BE2C (cell line): ENCODE measurements around a stretch of chr6.

- RRBS, result under 1% methylated on average over 12 of the region's 25 CpGs
These were observed 3.8 kb downstream of the TCF21 start for GRCh38 chr6:133892727-133893134.

DNA sequence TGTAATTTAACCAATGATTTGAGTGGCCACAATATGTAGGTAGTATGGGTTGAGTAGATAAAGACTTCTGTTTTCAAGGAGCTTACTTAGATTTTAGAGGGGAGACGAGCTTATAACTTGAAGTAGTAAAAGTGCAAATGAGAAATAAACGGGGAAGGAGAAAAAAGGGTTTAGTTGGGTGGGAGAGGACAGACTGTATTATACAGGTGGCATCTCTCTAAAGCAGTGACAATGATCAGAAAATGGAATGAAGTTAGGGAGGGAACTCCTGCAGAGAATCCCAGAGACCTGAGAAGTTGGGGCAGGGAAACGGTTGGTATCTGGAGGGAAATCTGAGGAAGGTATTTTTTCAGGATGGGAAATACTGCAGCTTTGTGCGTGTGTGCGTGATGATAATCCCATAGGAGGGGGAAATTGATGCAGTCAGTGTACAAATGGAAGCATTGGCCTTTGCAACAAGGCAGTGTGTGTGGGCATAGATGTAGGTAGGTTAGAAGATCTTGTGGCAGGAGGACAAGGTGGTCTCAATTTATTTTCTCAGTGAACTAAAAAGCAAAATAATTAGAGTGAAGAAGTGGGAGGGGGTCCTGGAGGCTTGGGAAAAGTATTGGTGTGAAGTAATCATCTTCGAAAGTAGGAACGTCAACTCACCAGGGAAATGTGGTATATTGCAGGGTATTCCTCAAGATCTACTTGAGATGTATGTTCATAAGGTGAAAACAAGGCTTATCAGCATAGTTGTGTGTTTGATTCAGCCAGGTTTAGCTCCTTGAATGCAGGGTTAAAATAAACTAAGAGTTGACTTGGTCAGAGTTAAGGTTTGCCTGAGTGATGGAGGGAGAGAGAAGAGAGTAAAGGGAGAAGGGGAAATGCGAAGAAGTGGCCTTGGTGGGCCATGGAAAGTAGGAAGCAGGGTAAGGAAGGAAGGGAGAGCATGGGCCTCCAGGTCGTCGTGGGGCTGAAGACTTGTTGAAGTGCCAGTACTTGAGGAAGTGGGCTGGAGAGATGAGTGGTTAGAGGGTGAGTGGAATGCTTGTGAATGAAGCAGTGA, 39.1 kb downstream of the TBPL1 start:
- RRBS, result no CpG with 5 or more reads among the region's 10 CpGs

DNA sequence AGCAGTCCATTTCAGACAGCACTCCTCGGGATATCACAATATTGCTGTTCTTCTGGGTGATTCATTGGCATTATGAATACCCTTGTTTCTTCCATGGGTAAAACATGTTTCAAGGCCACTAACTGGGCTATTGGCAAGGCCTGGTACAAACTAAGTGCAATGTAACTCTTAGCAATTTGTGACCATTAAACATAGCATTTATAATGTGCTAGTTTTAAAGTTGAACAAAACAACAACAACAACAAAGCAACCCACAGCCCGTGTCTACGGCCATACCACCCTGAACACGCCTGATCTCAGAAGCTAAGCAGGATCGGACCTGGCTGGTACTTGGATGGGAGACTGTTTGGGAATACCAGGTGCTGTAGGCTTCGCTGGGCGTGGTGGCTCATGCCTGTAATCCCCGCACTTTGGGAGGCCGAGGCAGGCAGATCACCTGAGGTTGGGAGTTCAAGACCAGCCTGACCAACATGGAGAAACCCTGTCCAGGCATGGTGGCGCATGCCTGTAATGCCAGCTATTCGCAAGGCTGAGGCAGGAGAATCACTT, 61.1 kb downstream of the SGK1 start:
- RRBS, result no CpG with 5 or more reads among the region's 11 CpGs

GRCh38 chr6:134288322-134289314, 29.3 kb downstream of the SGK1 start:
- RRBS, result no CpG with 5 or more reads among the region's 5 CpGs

- RRBS, result no CpG with 5 or more reads among the region's 8 CpGs
These were observed 104.8 kb upstream of the SGK1 start for GRCh38 chr6:134422536-134423364.

GRCh38 chr6:134502415-134503331, 184.8 kb upstream of the SGK1 start:
- RRBS, result no CpG with 5 or more reads among the region's 11 CpGs

DNA sequence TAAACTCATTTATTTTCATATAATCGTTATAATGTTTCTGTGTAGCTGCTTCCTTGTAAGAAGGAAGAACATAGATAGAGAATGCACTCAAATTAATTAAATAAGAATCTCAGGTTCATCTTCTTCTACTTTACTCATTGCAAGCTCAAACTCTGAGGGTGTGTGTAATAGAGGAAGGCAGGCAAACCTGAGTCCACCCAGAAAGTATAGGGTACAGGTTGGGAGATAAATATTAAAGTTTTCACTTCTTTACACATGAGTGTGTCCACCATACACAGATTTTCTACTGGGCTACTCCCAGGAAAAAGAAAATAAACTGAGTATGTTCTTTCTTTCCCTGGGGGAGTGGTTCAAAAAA, 305.7 kb downstream of the ALDH8A1 start:
- RRBS, result no CpG with 5 or more reads among the region's 1 CpG

GRCh38 chr6:134908626-134909638, 41.0 kb downstream of the ALDH8A1 start:
- RRBS, result no CpG with 5 or more reads among the region's 14 CpGs

DNA sequence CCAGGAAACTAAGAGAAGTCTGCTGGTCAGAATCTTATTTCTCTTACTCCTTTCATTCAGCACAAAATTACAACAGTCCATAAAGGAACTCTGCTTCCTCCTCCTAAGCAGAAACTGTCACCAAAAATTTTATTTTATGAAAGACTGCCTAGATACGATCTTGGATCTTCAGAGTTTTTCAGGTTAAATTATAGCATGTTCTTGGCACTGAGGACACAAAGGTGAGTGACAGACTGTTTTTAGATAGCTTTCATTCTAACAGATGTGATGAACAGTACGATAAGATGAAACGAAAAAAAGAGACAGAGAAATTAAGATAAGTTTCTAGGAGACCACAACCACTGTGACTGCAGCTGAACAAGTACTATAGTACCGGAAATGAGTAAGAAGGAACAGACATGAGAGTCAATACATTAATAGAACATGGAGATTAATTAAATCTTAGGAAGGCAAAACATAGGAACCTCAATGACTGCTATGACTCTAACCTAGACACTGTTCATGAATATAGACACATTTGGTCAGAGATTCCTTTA, 40.4 kb downstream of the HBS1L start:
- RRBS, result no CpG with 5 or more reads among the region's 4 CpGs

DNA sequence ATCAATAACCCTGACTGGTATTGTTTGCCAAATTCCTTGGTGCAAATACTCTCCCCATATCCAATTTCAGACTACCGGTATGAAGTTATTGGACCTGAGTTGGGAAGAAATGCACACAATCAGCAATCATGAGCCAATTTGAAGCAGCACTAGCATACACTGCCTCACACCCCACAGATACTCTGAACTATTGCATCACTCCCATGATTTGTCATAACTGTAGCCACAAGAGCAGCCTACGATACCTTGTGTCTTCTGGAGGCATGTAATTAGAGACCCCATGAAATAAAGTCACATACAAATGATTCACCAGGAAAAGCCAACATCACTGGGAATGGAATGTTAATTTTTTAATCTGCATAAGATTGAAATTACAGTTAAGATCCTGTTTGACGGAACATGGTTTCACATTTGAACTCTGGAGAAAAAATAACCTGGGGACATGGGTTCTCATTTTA, 34.2 kb upstream of the HBS1L start:
- RRBS, result no CpG with 5 or more reads among the region's 3 CpGs

- RRBS, result no CpG with 5 or more reads among the region's 5 CpGs
These were observed 11.4 kb downstream of the MYB start for GRCh38 chr6:135192575-135192907.

DNA sequence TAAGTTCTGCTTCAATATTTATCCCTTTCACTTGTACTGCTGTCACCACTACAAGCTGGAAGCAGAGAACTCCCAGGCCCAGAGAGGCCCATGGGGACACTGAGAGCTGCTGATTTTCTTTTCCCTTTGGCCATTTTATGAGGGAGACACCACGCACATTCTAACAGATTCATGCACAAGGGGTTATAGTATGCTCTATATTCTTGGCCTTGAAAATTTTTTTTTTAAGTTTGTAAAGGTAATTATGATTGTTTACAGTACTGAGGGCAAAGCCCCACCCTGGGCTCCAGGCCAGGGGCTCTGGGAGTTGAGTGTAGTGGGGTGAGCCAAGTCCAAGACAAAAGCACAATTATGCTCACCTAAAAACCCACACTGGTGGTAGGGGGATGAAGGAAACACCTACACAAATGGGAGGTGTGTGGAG, 88.5 kb downstream of the MYB start:
- RRBS, result no CpG with 5 or more reads among the region's 1 CpG

GRCh38 chr6:135357947-135358499, 139.5 kb downstream of the AHI1 start:
- RRBS, result no CpG with 5 or more reads among the region's 3 CpGs

GRCh38 chr6:135722668-135722955, 128.9 kb upstream of the PDE7B start:
- RRBS, result no CpG with 5 or more reads among the region's 4 CpGs

DNA sequence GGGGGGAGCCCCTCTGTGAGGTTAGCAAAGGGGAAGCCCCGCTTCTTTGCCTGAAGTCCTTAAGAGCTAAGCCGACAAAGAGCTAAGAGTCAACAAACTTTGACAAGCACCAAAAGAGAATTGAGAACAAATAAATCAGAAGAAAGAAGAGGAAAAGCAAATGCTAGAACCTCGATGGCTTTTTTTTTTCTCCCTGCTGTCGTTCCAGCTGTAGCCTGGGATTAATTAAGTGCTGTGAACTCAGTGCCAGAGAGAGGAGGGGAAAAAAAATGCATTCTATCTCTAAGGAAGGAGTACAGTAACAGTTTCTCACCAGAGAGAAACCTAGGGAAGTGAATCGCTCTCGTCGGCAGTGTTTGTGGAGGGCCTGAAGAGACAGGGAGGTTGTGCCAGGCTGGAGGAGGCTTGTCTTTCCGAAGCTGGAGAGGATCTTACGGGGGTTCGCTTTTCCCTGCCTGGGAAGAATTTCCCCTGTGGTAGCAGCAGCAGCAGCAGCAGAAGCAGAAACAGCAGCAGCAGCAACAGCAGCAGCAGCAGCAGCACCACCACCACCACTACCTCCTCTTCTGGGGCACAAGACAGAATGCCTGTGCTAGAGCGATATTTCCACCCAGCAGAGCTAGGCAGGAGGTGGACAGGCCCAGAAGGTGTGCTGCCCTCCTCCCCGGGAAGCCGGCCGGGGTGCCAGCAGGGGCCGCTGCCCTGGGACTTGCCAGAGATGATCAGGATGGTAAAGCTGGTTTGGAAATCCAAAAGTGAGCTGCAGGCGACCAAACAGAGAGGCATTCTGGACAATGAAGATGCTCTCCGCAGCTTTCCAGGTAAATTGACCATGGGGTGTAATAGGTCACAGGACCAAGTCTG, 186.4 kb downstream of the PDE7B start:
- RRBS, result no CpG with 5 or more reads among the region's 17 CpGs

DNA sequence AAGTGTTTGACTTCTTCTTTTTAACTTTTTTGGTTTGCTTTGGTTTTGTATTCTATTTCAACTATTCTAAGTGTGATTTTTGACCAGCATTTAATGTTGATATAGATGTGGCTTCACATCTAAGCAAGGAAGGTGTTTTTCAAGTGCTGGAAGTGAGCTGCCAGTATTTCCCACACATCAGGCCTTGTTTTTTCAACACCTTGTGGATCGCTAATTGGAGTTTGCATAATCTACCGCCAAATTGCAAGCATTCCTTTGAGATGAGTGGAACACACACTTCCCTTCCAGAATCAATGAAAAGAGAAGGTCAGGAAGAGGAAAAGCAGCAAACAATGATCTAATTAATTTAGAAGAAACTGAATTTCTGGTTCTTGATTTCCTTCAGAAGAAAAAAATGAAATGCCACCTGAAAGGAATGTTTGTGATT, 182.5 kb downstream of the MTFR2 start:
- RRBS, result no CpG with 5 or more reads among the region's 2 CpGs

- RRBS, result no CpG with 5 or more reads among the region's 8 CpGs
These were observed 35.4 kb upstream of the BCLAF1 start for GRCh38 chr6:136324928-136325658.

GRCh38 chr6:136593054-136593654, 42.9 kb upstream of the MAP7 start:
- RRBS, result no CpG with 5 or more reads among the region's 1 CpG

GRCh38 chr6:136593655-136594462, 43.6 kb upstream of the MAP7 start:
- RRBS, result no CpG with 5 or more reads among the region's 7 CpGs